ENCODE measurements around a stretch of chr14.

DNA sequence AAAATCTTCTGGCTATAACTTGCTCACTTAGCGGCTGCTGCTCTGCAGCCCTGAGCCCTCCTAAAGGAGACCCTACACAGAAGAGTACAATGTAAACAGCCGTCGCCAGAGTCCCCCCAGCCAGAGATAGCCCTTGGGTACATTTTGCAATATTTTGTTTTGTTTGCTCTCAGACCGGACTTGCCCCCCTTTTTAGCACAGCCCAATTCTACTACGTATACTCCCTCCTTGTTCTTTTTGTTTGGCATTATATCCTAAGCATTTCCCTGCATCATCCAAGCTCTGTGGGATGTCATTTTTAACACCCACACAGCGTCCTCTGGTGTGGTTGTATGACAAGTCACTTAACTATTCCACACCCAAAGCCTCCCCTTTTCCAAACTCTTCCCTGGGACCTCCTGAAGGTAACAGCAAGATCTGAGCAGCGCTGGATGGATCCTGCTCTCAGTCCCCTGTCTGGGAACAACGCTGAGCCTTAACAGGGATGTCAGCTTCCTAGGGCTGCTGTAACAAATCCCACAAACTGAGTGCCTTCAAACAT is 25.4 kb upstream of the TCL1B start:
- PRO-cap, 2 experiments, result no peak in any of the 2 experiments

DNA sequence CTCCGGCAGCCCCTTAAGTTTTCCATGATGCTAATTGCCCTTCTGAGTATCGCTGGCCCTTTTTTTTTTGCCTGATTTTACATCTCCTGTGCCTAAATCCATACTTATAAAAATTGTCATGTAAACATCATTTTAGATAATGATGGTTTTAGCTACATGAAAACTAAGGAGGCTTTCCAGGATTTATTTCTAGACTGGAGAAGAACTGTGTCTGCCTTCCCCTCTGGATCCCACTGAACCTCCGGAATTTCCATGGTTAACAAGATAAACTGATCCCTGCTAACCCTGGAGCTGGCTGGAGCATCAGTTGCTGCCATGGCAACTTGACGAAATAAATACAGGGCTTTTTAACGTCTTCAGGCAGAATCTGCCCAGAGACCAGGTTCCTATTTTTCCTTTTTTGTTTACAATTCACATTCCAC is 1.5 kb downstream of the C14orf132 start:
- PRO-cap, 2 experiments, result peak in 1 of 2 experiments; most common minus-strand start position 241 of the sequence (in 1)

GRCh38 chr14:96097844-96098094 is 58.6 kb downstream of the C14orf132 start:
- PRO-cap, 2 experiments, result no peak in any of the 2 experiments

- PRO-cap, 2 experiments, result no peak in any of the 2 experiments
Observed at GRCh38 chr14:96177840-96178411, 26.7 kb upstream of the BDKRB2 start.

- PRO-cap, 2 experiments, result no peak in any of the 2 experiments
Observed at GRCh38 chr14:96239596-96240334, 16.2 kb upstream of the BDKRB1 start.

DNA sequence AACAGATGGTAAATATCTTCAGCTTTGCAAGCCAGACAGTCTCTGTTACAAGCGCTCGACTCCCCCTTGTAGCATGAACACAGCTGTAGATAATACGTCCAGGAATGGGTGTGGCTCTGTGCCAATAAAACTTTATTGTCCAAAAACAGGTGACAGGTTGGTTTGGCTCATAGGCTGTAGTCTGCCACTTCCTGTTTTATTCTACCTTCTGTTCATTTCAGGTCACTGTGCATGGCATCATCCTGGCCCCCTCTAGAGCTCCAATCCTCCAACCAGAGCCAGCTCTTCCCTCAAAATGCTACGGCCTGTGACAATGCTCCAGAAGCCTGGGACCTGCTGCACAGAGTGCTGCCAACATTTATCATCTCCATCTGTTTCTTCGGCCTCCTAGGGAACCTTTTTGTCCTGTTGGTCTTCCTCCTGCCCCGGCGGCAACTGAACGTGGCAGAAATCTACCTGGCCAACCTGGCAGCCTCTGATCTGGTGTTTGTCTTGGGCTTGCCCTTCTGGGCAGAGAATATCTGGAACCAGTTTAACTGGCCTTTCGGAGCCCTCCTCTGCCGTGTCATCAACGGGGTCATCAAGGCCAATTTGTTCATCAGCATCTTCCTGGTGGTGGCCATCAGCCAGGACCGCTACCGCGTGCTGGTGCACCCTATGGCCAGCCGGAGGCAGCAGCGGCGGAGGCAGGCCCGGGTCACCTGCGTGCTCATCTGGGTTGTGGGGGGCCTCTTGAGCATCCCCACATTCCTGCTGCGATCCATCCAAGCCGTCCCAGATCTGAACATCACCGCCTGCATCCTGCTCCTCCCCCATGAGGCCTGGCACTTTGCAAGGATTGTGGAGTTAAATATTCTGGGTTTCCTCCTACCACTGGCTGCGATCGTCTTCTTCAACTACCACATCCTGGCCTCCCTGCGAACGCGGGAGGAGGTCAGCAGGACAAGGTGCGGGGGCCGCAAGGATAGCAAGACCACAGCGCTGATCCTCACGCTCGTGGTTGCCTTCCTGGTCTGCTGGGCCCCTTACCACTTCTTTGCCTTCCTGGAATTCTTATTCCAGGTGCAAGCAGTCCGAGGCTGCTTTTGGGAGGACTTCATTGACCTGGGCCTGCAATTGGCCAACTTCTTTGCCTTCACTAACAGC is 7.8 kb downstream of the BDKRB1 start:
- PRO-cap, 2 experiments, result no peak in any of the 2 experiments

DNA sequence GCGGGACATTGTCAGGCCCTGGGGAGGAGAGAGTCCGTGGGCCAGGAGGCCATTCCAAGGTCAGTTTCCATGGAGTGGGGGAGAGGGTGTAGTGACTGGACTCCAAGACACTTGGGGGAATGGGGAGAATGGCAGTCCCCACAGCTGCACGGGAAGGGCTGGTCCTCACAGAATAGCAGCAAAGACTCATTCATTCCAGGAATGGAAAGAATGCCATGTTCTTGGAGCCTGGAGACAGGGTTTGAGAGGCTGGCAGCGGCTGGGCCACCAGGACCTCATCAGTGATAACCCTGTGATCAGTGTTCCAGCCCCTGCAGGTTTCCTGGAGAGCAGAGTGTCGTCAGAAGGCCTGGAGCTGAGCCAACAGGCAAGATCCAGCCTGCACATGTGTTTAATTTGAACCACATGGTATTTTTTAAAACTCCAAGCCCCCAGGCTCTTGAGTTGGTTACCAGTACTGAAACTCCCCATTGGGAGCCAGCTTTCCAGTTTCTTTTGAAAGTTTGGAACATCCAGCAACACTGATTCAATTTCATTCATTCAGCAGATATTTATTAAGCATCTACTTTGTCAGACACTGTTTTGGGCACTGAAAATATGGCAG is 11.3 kb downstream of the BDKRB1 start:
- PRO-cap, 2 experiments, result no peak in any of the 2 experiments

- PRO-cap, 2 experiments, result no peak in any of the 2 experiments
Observed at GRCh38 chr14:96501129-96501541, 1.0 kb upstream of the PAPOLA start.

- PRO-cap, 2 experiments, result peak in 1 of 2 experiments; most common minus-strand start chr14:96762836 (in 1)
Observed at GRCh38 chr14:96762785-96763058, 34.5 kb upstream of the VRK1 start.

- PRO-cap, 2 experiments, result no peak in any of the 2 experiments
Observed at GRCh38 chr14:97120558-97121223, 323.5 kb downstream of the VRK1 start.

GRCh38 chr14:97218256-97219573 is 421.5 kb downstream of the VRK1 start:
- PRO-cap, 2 experiments, result no peak in any of the 2 experiments

GRCh38 chr14:98175221-98175729 is 1096.7 kb downstream of the BCL11B start:
- PRO-cap, 2 experiments, result no peak in any of the 2 experiments

- PRO-cap, 2 experiments, result no peak in any of the 2 experiments
Observed at GRCh38 chr14:98223523-98224329, 1048.3 kb downstream of the BCL11B start.

DNA sequence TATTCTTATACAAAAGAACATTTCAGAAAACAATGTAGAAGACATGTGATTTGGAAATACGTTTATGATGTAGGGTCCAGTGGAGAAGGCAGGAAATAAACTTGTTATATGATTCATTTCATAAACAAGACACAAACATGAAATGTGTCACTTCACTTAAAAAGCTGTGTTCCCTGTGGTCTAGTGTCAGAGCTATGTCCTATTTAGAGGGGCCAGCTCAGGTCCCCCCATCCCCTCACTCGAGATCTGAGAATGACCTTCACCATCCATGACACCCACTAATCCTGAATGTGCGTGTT is 258.2 kb downstream of the BCL11B start:
- PRO-cap, 2 experiments, result no peak in any of the 2 experiments

DNA sequence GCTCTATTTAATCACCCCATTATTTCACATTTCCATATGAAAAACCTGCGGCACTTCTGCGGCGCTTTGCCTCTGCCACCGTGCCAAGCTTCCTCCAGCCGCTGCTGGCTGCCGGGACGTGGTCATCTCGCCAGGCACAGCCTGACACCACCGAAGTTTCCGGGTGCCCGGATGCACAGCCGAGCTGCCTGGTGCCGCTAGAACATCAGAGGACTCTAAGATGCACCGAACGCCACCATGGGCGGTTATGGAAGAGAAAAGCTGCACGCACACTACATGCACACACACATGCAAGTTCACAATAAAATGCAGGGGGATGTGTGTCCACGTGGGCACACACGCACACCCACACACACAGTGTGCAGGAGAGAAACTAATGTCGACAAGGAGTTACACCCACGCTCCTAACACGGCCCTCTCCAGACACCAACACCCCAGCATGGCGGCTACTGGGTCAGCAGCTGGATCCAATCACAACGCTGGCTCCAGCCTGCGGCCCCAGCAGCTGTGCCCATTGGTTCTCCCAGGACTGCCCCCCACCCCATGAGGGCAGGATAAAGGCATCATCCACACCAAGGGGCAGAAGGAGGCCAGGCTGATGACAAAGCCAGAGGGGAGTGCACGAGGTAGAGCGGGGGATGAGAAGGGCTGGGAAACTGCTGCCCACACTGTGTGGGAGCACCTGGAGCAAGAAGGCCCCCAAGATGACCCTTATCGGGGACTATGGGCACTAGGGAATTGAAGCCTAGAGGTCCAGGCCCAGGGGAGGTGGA is 82.7 kb downstream of the BCL11B start:
- PRO-cap, 2 experiments, result no peak in any of the 2 experiments

DNA sequence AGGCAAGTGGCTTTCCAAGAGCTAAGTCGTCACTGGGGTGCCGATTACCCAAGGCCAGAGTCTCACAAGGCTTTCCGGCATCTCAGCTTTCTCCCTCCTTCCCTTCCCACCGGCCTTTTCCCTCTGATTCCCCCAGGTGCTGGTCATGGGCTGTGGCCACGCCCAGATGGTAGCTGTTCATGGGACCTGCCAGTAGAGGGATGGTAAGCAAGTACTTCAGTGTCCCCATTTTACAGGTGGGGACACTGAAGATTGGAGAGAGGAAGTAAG is 47.6 kb downstream of the BCL11B start:
- PRO-cap, 2 experiments, result no peak in any of the 2 experiments

DNA sequence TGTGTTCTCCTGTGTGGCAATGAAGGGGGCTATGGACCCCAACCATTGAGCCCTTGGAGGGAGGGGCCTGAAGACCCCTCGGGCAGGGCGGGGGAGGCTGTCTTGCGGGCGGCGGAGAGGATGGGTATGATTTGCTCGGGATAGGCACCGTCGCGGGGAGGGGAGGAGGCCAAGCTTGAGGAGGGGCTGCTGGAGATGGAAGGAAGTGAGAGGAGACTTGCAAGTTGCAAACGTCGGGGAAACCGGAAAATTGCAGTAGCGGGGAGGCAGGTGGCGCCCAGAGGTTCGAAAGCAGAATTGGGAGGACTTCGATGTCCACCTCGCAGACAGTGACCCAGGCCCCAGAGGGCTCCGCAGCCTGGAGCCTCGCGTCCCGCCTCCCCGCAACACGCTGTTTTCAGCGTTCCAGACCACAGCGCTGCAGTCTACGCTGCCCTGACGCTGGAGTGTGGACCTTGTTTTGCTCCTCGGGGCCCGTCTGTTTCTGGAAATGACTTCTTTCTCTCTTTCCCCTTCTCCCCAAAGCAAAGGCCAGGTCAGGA is 25.3 kb downstream of the BCL11B start:
- PRO-cap, 2 experiments, result no peak in any of the 2 experiments

- PRO-cap, 2 experiments, result no peak in any of the 2 experiments
Observed at GRCh38 chr14:99272978-99273622, 1.1 kb upstream of the BCL11B start.

DNA sequence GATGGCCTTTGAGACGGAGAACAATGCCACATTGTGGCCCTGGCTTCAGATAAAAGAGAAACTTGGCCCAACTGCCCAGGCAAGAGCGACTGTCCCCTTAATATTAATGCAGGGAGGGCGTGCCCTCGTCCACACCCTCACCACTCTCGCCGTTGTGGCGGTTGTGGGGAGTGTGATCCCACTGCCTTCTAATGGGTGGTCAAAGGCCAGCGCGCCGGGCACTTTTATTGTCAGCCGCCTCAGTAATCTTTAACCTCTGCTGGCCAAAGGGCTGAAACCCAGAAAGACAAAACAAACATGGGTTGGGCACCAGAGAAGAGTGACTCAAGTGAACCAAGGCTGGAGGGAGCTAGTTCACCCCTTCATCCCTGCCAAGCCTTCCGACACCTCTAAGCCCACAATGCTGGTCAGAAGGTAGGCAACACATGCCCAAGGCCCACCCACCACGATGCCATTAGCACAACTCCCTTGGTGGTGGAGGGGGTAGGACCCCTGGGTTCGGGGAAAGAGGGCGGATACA is 44.4 kb upstream of the BCL11B start:
- PRO-cap, 2 experiments, result no peak in any of the 2 experiments

- PRO-cap, 2 experiments, result no peak in any of the 2 experiments
Observed at GRCh38 chr14:99468621-99469448, 11.8 kb downstream of the SETD3 start.